ENCODE measurements around a stretch of chr7.

- PRO-cap = no peak
These were observed 14.4 kb downstream of the DLD start for GRCh38 chr7:107905338-107905892.

DNA sequence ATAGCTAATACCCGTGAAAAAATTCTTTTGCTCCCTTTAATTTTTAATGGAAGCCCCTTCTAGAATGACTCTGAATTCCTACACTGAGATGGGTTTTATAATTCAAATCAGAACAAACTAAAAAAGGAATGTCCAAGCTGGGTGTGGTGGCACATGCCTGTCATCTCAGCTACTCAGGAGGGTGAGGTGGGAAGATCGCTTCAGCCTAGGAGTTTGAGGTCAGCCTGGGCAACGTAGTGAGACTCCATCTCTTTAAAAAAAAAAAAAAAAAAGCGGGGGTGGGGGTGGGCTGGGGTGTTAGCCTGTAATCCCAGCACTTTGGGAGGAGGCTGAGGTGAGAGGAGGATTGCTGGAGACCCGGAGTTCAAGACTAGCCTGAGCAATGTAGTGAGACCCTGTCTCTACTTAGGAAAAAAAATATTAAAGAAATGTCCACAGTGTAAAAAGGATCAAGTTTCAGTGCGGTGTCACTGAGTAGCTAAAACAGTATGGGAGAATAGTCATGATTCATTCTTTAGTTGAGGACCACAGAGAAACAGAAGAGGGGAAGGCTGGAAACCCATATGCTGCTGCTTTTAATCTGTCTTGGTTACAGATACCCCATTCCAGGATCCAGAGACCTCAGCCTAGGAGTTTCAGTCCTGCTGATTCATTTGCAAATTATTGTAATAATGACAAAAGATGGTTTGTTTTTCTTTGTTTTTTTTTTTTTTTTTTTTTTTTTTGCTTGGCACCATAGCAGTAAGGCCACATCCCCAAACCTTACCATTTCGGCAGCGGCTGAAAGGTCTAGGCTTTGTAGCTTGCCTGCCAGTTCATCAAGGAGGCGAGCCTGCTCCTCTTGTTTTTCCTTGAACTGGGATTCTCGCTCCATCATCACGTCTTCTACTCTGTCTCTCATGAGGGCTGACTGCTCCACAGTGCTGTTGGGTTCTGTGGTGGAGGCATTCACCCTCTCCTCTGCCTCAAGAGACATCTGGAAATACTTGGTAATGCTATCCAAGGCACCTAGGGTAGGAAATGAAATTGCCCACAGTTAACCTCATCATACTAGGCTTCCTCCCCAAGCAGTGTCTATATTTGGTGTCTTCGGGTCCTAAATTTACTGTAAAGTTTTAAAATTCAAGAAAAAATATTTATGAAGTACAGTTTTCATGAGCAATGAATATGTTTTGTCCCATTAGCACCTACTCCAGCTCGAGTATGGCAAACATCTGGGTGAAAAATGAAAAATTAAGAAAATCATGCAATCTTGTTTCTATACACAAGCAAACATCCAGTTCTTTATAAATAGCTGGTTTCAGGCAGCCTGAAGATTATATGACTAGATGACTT is 44.1 kb downstream of the DLD start:
- PRO-cap = no peak

GRCh38 chr7:107952370-107952937 is 50.5 kb downstream of the LAMB1 start:
- PRO-cap = no peak

GRCh38 chr7:107958509-107959078 is 44.4 kb downstream of the LAMB1 start:
- PRO-cap = no peak

GRCh38 chr7:108037646-108037905 is 34.6 kb upstream of the LAMB1 start:
- PRO-cap = no peak

GRCh38 chr7:108095251-108095877 is 34.8 kb downstream of the LAMB4 start:
- PRO-cap = no peak

DNA sequence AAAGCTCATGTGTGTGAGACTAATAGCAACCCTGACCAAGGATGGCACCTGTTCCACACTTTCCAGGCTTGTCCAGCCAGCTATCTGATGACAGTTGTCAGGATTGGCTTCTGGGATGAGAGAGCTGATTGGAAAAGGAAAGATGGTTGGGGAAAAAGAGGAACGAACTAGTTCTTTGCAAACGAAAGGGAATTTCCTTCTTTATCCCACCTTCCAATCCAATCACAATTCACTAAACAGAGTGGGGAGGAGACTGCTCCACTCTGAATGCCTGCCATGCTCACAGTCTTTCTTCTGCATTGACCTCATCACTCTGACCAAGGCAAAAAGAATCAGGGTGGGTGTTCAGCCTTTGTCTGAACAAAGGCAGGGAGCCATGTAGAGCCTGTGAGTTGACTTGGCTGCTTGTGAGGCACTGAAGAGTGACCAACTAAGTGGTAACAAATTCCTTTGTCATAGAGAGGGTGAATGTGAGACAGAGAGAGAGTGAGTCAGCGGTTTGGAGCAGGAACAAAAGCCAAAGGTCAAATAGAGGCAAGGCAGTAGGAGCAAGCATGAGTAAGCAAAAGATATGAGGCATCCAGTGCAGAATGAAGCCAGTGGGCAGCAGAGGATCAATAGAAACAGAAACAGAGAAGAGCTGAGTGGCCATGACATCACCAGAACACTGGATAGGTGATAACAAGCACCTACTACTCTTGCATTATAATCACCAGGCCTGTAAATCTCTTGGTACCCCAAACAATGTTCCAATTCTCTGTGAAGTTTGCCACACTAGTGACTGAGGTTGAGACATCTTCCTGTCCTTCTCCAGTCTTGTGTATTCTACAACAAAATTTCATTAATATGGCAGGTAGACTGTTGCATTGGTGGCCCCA is 116.0 kb upstream of the LAMB4 start:
- PRO-cap = no peak

- PRO-cap = no peak
These were observed 1.5 kb downstream of the NRCAM start for GRCh38 chr7:108454415-108455403.

DNA sequence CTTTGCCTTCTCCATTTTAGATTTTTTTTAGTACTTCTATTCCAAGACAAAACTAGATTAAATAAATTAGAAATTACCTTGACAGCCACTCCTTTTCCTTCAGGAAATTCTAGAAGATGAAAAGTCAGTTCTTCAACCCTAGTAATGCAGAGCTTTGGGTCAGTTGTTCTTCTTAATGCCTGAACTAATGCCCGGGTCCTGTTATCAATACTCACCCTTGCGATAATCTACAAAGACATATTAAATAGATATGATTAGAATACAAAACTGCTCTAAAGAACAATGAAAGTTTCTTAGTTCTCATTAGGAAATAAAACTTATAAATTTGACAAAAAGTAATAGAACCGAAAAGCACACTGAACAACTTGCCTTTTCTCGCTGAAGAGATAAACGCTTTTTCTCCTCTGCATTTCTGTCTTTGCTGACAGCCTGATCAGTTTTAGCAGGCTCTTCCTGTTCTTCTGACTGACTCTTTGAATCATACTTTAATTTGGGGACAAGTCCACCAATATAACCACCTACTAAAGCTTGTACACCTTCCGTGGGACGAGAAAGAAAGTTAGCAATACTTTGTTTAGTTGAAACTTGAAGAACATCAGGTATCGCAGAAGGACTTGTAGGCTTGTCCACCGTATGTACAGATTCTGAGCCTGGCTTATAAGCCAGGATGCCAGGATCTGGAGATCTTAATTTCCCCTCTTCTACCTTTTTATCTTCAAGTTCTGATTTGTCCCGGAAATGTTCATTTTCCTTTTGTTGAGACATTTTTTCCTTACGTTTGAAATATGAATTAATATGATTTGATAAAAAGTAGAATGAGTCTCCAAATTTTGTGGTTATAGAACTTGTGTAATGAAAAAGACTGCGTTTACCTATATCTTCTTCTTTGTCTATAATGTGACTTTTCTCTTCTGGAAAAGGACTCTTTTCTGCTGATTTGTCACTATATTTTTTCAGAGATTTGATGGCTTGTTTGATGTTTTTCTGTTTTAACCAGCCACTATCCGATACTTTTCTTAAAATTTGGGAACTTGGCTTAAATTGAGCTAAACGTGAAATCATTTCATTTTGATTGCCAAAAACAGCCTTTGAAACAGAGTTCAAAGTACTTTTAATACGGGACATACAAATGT is 11.5 kb downstream of the PNPLA8 start:
- PRO-cap = no peak

DNA sequence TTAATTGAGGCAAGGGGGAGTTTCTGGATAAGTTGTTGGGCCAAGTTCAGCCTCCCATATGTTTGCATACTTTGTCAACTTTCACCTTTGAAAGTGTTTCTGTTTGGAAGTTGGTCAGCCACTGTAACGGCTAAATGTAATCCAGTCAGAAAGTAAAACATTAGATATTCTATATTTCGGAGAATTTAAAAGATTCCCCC is 567.9 kb upstream of the LRRN3 start:
- PRO-cap = no peak

GRCh38 chr7:110900438-110901024 is 190.4 kb upstream of the LRRN3 start:
- PRO-cap = no peak

GRCh38 chr7:111214777-111215456 is 124.0 kb downstream of the LRRN3 start:
- PRO-cap = no peak

DNA sequence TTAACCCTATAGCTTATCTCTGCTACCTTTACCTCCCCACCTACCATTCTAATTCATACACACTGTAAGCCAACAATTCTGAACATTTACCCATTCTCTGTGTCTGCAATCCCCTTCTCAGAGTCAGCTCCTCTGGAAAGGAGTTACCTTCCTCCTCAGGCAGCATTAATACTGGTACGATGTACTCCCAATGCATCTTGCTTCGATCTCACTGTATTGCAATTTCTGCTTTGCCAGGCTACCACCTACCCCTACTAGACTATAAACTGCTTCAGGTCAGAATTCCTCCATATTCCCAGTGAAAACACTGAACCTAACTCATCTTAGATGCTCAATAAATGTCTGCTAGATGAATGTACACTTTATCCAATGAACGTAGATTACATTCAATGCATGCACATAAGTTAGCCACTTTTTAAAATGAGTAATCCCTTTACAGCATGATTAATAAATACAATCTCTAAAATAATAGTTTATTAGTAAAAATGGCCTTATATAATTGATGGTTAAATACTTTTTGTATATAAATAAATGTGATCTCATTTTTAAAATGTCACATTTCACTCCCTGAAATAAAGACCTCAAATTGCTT is 141.9 kb downstream of the LRRN3 start:
- PRO-cap = no peak

DNA sequence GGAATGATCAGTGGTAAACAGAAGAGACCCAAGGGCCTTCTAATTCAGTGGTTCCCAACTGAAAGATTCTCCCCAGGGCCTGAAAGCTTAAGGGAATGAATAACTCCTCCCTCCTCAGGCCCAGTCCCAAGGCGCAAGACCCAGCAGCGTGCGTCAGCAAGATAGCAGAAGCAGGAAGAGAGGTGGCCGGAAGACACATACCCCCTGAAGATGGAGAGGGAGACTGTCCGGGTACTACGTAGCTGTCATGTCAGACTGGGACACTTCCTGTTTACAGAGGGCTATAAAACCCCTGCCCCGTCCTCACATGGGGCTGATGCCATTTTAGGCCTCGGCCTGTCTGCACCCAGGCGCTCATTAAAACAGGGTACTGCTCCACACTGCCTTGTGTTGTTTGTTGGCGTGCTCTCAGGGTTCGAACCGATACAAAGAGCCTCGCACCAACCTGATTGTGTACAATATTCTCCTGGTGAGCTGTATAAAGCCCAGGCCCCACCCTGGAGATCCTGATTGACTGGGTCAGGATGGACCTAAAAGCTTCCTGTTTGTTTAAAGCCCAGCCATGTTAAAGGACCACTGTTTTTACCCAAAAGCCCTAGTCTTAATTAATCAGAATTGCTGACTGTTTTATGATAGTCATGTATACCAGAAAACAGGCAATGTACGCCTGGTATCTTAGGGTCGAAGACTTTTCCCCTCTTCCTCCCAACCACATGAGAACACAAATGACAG is 251.6 kb downstream of the DOCK4 start:
- PRO-cap = no peak

DNA sequence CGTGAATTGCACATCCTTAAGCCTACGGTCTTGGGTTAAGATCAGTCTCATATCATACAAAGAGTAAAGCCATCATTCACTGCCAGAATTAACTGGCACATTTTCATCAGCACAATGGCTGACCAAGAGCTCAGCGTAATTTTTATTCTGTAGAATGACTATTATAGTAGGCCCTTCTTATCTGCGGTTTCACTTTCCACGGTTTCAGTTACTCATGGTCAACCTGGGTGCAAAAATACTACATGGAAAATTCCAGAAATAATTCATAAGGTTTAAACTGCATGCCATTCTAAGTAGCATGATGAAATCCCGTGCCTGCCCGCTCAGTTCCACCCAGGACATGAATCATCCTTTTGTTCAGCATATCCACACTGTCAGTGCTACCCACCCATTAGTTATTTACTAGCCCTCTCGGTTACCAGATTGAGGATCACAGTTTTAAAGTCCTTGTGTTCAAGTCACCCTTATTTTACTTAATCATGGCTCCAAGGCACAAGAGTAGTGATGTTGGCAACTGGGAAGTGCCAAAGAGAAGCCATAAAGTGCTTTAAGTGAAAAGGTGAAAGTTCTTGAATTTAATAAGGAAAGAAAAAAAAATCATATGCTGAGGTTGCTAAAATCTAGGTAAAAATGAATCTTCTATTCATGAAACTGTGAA is 205.0 kb downstream of the DOCK4 start:
- PRO-cap = no peak

DNA sequence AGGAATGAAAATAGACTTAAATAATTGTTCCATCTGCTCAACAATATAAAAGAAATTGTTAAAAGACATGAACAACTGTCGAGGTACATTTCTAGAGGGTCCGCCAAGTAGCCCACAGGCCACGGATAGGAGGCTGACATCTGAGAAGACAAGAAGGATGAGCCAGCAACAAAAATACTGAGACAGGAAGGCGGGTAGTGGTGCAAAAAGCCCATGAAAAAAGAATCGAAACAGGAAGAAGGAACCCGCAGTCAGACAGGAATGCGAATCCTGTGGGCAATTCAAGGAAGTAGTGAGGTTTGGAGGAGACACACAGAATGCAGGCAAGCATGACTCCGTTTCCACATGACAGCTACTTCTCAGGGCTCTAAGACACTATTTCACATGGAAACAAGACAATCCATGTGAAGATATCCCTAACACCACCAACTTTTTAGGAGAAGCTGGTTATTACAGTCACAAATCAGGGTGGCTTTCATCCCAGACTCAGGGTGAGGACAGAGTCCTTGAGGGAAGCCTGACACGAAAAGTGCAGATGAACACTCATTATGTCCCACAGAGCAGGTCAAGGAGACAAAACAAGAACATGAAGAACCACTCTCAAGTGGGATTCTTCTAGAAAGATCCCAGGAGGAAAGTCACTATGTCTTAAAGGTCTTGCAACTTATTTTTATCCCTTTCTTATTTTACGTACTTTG is 125.1 kb downstream of the DOCK4 start:
- PRO-cap = no peak

DNA sequence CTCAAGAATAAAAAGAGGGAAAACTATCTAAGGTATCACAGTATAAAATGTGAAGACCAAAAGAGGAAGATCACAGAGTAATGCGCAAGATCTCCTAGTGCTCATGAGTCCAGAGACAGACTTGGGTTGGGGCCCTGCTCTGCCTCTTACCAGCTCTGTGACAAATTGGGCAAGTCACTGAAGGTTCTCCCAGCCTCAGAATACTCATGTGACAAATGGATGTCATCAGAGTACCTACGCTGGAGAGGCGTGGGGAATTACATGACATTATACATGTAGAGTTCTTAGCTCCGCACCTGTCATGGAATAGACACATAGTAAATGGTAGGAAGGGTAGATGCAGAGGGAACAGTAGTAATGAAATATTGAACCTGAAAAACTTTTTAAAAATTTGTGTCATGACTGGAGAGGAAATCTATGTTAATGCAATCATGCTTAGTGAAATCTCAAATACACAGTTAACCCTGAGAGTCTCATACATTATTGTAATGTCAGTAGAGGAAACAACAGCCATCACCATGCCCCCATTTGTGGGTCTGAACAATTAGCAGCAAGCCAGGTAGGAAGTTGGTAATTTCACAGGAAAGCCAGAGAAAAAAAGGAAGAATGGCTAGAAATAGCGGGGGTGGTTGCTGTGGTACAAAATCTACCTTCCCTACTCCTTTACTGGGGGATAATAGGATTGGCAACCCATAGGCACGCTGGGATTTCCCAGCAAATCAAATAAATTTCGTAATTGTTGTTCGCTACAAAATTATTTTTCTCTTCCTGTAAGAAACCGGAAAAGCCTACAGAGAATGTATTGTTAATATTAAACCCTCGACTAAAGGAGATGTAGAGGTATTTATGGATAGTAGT is 124.2 kb downstream of the DOCK4 start:
- PRO-cap = bidirectional peak, plus-strand start at position 264 of the sequence, minus-strand start at position 157 of the sequence

DNA sequence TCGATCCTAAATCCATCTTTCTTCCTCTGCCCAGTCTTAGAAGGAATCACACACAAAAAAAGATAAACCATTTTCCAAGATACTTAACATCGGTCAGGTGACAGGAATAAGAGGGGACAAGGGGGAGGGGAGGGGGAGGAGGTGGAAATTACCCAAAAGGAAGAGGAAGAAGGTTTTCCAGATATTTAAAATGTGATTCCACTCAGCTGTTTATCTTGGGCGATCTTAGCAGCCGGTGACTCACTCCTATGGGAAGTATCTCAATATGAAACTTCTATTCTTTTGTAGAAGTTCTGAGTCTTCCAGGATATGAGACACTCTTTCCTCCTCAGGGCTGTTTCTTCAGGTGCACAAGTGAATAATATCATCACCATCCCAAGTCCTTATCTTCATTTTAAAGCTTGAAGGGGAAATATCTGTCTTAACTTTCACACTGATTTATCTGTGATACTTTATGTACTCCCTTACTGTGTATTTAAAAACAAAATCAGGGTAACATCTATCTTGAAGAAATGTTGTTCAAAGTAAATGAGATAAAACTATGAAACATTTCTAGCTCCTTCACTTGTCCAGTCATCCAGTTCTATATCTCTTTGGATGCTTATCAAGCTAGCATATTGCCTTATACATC is 13.9 kb downstream of the DOCK4 start:
- PRO-cap = no peak

GRCh38 chr7:112203972-112204536 is 2.1 kb downstream of the DOCK4 start:
- PRO-cap = no peak

DNA sequence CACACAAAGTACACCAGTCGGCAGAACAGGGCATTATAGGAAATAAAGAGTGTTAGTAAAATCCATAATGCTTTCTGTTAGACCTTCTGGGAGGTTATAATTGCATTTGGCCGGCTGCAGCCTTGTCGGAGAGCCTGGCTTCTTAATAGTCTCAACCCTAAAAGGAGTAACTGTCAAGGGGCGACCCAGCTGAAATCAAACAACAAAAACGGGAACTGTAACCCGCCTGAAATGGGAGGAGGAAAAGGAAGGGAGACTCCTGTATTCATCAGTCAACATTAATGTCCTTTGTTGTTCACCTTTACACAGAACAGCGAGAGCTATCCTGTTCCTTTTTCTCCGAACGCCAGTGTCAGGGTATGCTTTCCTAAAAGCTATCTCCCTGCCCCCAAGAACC is 1.3 kb downstream of the DOCK4 start:
- PRO-cap = no peak